Urinary bladder (tissue), 3 donors: ENCODE measurements around a stretch of chr9.

DNA sequence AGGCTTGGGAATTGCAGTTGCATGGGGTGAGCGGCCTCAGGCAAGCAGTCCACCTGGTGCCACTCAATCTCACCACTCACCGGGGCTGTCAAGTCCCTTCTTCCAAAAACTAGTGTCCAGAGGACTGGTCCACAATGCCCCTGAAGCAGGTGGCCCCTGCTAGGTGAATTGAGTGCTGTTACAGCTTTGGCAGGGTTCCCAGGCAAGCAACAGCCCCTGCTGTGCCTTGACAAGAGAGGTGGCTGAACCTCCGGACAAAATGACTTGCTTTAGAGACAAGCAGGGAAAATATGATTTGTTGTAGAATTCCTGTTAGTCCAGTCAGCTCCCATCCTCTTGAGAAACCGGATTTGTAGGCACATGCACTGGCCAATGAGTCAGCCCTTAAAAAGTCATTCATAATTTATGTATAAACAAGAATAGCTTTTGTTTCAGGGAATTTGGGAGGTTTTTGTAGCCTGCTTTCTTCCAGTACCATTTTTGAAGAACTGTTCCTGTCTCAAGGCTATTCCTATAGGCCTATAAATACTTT, 411.2 kb downstream of the ACTL7B start:
- PRO-cap = unidirectional peak, minus-strand start at position 261 of the sequence
- RAMPAGE, long total RNA = no peak

GRCh38 chr9:108672464-108673021, 183.2 kb downstream of the ACTL7B start:
- PRO-cap = no peak
- RAMPAGE, long total RNA = no peak

GRCh38 chr9:108708077-108708858, 147.5 kb downstream of the ACTL7B start:
- PRO-cap = no peak
- RAMPAGE, long total RNA = no peak

DNA sequence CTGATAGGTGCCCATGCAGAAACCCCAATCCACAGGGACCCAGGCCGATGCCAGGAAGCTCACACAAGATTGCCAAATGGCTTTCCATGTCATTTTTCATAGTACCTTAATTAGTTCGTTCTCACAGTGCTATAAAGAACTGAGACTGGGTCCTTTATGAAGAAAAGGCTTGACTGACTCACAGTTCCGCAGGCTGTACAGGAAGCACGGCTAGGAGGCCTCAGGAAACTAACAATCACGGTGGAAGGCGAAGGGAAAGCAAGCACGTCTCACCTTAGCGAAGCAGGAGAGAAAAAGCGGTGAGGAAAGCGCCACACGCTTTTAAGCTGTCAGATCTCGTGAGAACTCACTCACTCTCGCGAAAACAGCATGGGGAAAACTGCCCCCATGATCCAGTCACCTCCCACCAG, 13.0 kb downstream of the ACTL7B start:
- PRO-cap = unidirectional peak, plus-strand start at position 285 of the sequence
- RAMPAGE, long total RNA = no peak

DNA sequence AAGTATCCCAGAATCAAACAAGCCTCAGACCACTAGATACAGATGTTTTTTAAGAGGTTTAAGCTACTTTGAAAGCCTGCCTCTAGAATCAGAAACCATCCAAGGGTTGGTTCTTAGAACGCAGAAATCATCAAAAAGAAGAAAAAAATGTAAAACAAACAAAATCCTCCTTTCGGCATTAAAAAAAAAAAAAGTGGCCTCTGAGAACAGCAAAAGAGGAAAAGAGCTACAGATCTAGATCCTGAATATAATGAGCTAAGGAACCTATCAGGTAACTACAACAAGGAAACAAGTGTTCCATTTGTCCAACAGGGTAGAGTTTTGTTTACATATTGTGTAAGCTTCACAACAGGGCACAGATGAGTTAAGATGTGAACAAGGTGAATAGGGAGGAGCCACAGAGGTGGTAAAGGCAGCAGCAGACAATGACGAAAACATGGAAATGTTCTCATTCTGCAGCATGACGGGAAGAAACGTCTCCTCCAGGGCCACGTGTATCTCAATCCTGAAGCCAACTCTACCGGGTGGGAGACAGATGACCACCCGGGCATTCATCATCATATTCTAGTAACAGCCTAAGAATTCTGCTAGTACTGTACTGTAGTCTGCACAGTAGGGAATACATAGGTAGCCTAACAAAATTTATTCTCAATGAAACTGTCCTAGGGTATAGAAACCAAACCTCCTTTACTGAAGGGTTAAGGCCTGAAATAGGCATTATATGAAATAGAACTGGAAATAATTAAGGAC, 14.4 kb downstream of the ELP1 start:
- PRO-cap = no peak
- RAMPAGE, long total RNA = no peak

GRCh38 chr9:108968015-108968522, 33.9 kb downstream of the ABITRAM start:
- PRO-cap = no peak
- RAMPAGE, long total RNA = no peak

GRCh38 chr9:109026305-109026943, 13.1 kb upstream of the CTNNAL1 start:
- PRO-cap = no peak
- RAMPAGE, long total RNA = no peak

GRCh38 chr9:109059839-109060703, 46.8 kb upstream of the CTNNAL1 start:
- PRO-cap = no peak
- RAMPAGE, long total RNA = no peak

DNA sequence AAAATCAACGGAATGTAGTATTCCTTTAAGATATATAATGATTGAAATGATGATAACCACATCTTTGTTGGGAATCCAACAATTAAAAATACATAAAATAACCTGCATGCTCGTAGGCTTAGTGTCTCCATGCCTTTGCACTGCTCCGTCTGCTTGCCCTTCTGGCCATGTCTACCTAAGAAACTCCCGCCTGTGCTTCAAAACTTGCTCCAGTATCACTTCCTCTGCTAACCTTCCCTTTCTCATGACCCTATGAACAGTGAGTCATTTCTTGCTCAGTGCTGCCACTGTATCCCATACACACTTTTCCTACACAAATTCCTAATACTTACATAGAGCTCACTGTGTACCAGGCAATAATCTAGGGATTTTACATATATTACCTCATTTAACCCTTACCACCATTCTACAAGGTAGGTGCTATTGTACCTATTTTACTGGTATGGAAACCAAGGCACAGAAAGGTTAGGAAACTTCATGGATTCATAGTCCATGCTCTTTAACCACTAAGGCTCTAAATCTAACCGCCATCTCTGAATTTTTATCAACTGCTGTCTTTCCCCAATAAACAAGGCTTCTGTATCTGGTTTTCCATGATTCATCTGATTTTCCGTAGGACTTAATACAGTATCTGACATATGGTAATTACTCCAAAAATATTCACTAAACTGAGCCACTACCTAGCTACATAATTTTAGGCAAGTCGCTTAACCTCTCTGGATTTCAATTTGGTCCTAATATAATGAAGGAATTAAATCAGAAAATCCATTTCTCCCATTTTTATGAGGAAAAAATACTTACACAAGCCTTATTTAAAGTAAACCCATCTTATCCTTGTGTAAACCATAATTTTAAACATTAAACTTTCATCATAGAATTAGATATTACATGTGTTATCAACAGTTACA, 33.3 kb downstream of the TMEM245 start:
- PRO-cap = no peak
- RAMPAGE, long total RNA = no peak

DNA sequence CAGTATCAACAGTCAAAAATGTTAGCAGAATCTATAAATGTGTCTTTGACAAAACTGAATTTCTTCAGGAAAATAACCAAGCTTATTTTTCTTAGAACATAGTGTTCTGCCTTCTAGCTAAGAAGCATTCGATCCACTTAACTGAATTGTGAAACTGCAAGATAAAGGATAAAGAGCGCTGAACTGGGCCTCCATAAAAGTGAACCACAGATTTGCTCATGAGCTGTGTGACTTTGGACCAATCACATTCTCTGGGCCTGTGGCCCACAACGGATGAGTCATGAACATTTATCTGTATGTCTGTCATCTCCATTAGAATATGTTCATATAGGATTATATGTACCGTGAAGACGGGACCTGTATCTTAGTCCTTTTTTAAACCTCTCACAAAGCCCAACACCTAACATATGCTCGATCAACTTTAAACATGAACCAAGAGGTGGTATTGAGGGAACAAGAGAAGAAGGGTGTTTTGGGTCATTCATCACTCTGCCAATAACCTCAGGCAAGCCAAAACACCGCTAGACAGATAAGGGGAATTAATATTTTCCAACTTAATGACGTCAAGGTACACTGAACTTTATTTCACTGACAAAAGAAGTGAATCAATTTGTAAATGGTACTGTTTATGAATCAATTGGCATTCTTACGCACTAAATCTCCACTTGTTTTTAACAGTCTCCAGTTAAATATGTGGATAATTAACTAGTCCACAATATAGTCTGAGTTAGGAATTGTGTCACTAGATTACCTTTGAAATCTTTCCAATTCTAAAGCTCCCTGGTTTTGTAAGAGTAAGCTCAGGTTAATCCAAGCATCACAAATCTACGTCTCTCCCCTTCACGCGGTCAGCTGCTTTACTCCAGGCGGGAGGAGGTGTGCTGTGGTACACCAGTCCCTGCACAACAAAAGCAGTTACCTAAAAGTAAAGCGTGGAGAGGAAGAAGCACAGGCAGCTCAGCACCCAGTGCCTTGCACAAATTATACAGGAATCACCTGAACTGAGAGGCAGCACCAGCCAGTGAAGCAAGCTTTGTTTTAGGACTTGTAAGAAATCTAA, 1.6 kb downstream of the TMEM245 start:
- PRO-cap = no peak
- RAMPAGE, long total RNA = no peak

- PRO-cap = no peak
- RAMPAGE, long total RNA = no peak
Measured at GRCh38 chr9:109250251-109250955, 70.5 kb downstream of the EPB41L4B start.

DNA sequence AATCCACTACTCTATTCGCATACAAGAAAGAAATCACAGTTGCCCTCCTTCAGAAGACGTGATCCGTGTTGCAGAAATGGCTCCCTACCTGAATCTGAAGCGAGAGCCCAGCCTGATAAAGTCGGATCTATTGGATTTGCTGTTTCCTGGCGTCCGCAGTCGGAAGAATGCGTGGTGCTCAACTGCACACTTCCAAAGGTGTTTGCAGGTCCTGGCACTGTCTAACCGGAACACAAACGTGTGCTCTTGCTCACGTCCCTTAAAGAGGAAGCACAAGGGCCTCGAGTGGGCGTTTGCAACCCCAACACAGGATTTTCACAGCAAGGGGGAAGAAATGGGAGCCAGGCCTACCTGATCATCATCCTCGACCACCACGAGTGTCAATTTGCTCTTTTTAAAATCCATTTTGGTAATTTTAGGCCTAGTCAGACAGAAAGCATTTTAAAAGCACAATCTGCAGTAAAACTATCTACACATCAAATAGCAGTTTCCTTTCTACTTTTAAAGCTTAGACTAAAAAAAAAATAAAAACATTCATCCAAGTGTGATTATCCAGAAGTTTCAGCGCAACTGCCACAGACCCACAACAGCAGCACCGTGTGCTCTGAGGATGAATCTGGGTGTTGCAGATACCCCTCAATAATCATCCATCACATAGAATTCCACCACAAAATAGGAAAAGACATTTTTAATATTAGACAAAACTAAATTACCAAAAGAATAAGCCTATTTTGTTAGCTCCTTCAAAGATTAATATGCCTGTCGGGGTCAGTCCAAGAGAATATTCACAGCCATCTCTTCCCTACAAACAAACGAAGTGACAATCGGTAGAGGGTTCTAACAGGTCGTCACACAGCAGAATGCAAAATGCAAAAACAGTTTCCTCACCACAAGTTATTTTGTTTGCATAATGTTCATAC, 65.2 kb downstream of the EPB41L4B start:
- PRO-cap = no peak
- RAMPAGE, long total RNA = no peak

DNA sequence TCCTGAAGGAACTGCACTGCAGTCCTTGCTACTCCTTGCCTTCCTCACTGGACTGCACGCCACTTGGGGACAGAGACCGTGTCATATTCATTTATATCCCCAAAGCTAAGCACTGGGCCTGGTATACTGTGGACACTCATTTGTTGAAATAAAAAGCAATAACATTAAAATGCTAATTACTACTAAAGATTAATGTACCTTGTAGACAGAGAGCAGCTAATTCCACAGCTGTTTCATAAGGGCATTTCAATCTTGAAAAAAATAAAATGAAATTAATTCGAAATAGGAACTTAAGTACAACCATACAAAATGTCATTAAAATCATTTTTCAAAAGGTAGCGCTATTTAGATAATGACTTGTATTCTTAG, 58.0 kb downstream of the EPB41L4B start:
- PRO-cap = no peak
- RAMPAGE, long total RNA = no peak

DNA sequence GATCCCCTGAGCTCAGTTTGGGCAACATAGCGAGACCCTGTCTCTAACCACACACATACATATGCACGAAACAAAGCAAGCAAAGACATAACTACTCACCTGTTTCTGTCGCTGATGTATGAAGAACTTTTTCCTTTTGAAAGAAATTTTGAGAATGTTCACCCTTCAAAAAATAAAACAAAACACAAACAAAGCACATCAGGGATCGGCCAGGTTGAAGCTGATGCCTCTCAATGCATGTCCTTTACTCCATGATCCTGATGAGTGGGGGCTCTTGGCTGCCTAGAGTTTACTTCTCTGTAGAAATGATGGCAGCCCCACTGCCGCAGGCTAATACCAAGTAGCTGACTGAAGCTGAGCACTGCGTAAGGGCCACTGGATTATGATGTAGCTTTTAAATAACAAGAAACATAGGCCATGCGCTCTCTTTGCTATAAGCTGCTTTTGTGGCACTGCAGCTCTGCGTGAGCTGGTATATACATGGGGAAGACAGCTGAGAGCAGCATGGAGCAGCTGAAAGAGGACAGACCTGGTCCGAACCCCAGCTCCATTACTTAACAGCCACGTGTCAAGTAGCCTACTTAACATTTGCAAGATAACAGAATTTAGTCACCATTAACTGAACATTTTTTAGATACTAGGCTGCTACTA, 69.5 kb downstream of the PTPN3 start:
- PRO-cap = no peak
- RAMPAGE, long total RNA = no peak

GRCh38 chr9:109473079-109473798, 24.9 kb downstream of the PTPN3 start:
- PRO-cap = no peak
- RAMPAGE, long total RNA = no peak

GRCh38 chr9:109856501-109857395, 76.8 kb downstream of the PALM2AKAP2 start:
- PRO-cap = no peak
- RAMPAGE, long total RNA = no peak

DNA sequence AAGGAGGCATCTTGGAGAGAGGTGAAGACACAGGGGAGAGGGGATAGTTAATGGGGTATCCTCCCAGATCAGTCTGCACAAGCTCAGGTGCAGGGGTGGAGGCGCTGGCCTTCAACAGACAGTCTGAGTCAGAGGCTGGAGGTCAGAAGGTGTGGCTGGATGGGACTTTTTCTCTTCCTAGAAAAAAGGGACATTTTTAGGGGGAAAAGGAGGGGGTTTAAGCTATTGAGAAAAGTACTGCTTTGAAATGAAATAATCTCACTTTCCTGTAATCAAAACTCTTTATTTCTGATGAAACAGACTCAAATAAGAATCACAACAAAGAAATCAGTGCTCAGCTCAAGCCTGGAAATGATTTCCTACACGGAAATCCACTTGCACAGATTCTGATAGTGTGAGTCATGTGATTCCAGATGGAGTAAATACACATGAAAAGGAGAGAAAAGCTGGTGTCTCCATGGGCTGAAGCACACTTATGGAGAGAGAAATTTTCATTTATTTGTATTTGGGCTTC, 131.0 kb downstream of the PALM2AKAP2 start:
- PRO-cap = no peak
- RAMPAGE, long total RNA = no peak

- PRO-cap = no peak
- RAMPAGE, long total RNA = no peak
Measured at GRCh38 chr9:109974054-109974865, 194.3 kb downstream of the PALM2AKAP2 start.

DNA sequence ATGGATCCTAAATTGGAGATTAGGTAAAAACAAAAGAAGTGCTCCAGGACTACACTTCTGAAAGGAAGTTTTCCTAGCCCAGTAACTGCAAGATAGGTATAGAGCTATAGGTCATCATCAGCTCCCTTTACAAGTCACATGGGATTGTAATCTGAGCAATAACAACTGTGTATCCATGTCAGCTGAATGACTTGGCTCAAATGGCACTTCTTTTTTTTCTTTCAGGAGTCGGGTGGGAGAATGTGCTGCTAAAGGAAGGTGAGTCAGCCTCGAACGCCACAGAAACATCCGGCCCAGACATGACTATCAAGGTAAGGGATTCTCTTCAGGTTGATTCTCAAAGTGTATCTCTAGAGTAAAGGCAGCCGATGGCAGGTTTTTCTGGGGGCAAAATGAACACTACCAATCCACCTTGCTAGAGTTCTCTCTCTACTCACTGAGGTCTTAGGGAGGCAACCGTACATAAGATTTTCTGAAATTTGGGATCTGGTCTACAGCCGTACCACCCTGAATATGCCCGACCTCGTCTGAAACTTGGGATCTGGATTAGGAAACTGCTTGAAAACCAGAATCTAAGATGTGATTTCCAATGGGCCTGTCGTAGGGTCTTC, 192.1 kb downstream of the C9orf152 start:
- PRO-cap = no peak
- RAMPAGE, long total RNA = no peak

GRCh38 chr9:110041470-110041968, 166.4 kb downstream of the C9orf152 start:
- PRO-cap = no peak
- RAMPAGE, long total RNA = no peak